Uterus (tissue), 7 donors: Measurements from ENCODE around the genes PHKA2 and CBLL2.

- PRO-cap, 4 experiments: no peak in any of the 4 experiments
- RAMPAGE, long total RNA, 2 experiments: no peak in any of the 2 experiments
- RRBS: no CpG with 5 or more reads among the region's 6 CpGs
Measured at GRCh38 chrX:17553444-17553892, 178.5 kb downstream of the NHS start.

DNA sequence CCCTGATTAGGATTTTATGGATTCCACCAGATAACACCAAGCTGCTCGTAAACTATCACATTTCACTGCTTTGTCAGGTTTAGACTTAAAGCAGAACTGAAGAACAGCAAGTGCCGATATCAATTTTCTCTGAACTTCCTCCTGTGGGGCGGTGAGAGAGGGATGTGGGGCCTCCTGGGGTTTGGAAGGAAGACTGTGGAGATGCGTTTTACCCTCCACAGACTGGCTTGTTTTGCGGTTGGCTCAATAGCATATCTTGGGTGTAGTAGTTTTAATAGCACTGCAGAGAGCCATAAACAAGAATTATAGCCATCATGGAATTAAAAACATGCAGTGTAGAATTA, 47.5 kb upstream of the SCML1 start:
- PRO-cap, 4 experiments: peak in 2 of 4 experiments; most common minus-strand start position 224 of the sequence (in 1)
- RAMPAGE, long total RNA, 2 experiments: no peak in any of the 2 experiments
- RRBS: no CpG with 5 or more reads among the region's 5 CpGs

DNA sequence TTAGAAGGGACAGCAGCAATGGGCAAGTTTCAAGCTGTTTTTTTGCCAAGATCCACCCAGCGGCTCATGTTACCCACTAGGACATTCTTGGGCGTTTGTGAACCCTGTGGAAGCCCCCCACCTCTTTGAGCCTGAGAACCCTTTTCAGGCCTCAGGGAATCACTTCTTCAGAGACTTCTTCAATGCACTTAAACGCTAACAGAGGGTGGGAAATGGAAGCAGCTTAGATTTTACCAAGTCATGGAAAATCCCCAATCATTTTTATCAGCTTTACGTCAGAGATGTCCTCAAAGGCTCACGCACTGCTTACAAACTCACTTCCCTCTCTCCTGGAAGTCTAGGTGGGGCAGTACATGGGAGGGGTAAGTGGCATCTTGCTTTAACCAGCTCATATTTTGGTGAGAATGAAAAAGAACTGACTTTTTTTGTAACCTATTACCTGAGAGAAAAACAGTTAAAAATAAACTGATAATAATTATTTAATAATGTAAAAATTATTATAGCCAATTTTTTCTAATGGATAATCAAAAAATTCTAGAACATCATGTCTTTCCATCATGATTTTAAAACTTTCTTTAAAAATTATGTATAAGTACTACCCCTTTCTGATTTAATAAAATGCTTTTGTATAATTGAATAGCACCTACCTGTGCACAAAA, 4.5 kb upstream of the PPEF1 start:
- PRO-cap, 4 experiments: no peak in any of the 4 experiments
- RAMPAGE, long total RNA, 2 experiments: no peak in any of the 2 experiments
- RRBS: no CpG with 5 or more reads among the region's 5 CpGs

GRCh38 chrX:18884067-18884510, 99.8 kb downstream of the PHKA2 start:
- PRO-cap, 4 experiments: no peak in any of the 4 experiments
- RAMPAGE, long total RNA, 2 experiments: no peak in any of the 2 experiments
- RRBS: no CpG with 5 or more reads among the region's 10 CpGs

GRCh38 chrX:18896991-18897783, 86.7 kb downstream of the PHKA2 start:
- PRO-cap, 4 experiments: no peak in any of the 4 experiments
- RAMPAGE, long total RNA, 2 experiments: no peak in any of the 2 experiments
- RRBS: 100% methylated on average over 2 of the region's 32 CpGs

DNA sequence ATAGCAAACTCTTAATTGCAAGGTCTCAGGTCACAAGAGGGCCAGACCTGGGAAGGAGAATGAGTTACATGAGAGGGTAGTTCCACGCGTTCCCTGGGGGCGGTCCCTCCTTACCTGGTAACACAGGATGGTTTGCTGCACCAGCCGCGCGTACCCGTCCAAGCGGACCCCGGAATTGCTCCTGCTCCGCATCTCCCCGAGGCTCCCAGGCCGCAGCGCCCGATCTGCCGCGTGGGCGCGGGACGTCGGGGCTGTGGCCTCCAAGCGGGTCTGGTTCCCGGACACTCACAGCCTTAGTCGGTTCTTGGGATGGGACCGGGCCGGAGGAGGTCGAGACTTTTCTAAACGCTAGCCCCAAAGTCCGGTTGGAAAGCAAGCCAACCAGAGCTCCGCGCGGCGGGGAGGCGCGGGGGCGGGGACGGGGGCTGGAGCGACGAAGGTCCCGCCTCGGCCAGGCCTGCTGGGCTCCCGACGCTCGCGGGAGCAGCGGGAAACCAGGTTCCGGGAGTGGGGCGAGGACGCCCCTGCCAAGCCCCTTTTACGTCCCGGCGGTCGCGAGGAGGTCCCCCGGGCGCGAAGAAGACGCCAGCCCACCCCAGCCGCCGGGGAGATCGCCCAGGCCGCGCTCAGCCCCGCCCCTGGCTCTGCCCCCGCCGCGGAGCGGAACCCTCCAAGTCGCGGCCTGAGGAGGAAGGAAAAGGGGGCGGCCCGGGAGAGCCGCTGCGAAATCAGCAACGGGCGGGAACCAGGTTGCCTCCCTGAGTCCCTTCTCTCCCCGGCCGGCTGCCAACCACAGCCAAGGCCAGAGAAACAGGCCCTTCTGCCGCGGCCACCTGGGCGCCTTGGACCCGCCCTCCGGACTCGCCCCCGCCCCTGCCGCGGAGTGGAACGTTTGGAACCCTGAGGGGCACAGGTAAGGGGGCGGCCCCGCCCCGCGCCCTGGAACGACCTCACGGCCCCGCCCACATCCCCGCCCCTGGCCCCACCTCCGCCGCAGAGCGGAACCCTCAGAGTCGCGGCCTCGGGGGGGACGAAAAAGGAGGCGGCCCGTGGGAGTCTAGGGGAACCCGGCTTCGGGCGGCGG, at the start of gene PHKA2:
PHKA2 (minus strand) TSS at position 374 of the 1,084 bp plus-strand sequence.
- PRO-cap, 4 experiments: peak in 4 of 4 experiments; most common plus-strand start position 454 of the sequence (in 3); most common minus-strand start position 885 of the sequence (in 2)
- RAMPAGE, long total RNA, 2 experiments: start-site peak on the plus strand in 1 of 2 experiments, centred at position 470 of the sequence, 19 reads per replicate; start-site peak on the minus strand in 1 of 2 experiments, centred at position 363 of the sequence, 17 reads per replicate
- RRBS: 21% methylated on average over 45 of the region's 108 CpGs

- PRO-cap, 4 experiments: no peak in any of the 4 experiments
- RAMPAGE, long total RNA, 2 experiments: no peak in any of the 2 experiments
- RRBS: no CpG with 5 or more reads among the region's 13 CpGs
Measured at GRCh38 chrX:19580197-19581499, 65.3 kb upstream of the MAP3K15 start.

- PRO-cap, 4 experiments: no peak in any of the 4 experiments
- RAMPAGE, long total RNA, 2 experiments: no peak in any of the 2 experiments
- RRBS: no CpG with 5 or more reads among the region's 5 CpGs
Measured at GRCh38 chrX:19725457-19726209, 161.8 kb downstream of the SH3KBP1 start.

DNA sequence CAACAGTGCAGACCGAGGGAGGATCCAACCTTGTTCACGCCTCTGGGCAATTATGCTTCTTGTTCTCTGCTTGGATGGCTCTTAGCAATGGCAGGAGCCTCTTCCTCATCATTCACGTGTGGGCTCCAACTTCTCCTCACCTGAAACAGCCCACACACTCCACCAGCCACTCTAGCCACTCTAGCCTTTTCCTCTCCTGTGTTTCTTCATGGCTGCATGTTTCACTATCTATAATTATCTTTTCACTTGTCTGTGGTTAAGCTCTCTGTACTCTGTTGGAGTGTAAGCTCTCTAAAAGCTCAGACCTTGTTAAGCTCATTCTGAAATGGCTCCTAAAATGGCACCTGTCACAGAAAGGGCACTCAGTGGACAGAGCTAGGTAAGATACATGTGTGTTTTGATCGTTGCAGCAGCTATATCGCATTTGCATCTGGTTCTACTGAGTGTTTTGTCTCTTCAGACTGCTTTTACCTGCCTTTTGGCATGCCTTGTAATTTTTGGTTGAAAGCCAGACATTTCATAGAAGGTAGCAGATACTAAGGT, 80.0 kb downstream of the SH3KBP1 start:
- PRO-cap, 4 experiments: no peak in any of the 4 experiments
- RAMPAGE, long total RNA, 2 experiments: no peak in any of the 2 experiments
- RRBS: no CpG with 5 or more reads among the region's 5 CpGs

DNA sequence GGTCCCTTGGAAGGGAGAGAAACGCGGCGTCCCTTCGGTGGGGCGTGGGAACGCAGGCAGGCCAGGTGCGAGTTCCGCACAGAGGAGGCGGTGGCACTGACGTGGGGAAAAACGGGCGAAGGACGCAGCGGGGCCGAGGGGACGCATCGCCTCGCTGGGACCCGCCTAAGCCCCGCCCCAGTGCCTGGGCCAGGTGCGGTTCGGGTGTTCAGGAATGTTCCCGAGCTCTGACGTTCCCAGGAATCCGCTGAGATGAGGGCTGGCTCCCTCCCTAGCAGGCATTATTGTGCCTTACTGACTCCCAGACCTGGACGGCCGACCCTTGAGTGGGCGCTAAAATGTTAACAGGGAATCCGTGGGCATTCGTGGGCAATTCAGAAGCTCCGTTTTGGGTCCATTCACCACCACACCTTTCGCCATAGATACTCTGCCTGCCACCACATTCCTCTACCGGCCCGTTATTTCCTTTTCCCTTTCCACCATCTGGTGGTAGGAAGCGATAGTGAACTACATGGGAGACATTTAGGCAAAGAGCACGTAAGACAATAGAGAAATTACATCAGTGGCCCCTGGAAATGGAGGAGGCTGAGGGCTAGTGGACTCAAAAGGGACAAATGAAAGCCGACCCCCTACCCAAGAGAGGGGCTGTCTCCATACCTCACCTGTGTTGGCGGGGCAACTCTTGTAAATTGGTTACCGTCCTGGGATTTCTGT, 950 bp upstream of the SH3KBP1 start:
- PRO-cap, 4 experiments: peak in 2 of 4 experiments; most common plus-strand start position 281 of the sequence (in 1); most common minus-strand start position 163 of the sequence (in 2)
- RAMPAGE, long total RNA, 2 experiments: no peak in any of the 2 experiments
- RRBS: no CpG with 5 or more reads among the region's 39 CpGs

DNA sequence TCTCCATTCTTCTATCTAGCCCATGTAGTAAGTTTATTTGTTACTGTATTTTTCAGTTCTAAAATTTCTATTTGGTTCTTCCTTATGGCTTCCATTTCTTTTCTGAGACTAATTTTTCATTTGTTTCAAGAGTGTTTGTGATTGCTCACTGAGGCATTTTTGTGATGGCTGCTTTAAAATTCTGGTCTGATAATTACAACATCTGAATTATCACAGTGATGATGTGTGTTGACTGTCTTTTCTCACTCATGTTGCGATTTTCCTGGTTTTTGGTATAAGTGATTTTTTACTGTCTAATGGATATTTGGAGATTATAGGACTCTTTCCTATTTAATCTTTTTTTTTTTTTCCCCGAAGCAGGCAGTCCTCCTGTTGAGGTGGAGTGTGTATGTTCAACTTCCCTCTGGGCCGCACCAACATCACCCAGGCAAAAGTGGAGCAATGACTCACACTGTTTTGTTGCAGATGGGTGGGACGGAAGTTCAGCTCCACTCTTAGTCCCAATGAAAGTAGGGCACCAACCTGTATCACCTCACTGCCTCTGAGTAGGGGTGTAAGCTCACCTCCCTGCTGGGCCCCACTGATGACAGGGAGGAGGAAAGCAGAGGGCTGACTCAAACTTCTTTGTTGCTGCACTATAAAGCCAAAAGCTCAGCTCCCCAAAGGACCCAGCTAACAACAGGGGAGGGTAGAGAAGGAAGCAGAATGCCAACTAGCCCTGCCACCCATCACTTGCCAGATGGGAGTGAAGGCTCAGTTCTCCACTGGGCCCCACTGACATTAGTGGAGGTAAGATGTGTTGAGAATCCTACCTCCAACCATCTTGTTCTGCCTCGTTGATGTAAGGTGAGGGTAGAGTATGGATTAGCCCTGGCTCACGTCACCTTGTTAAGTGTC, 14.4 kb downstream of the RPS6KA3 start:
- PRO-cap, 4 experiments: no peak in any of the 4 experiments
- RAMPAGE, long total RNA, 2 experiments: no peak in any of the 2 experiments
- RRBS: no CpG with 5 or more reads among the region's 6 CpGs

DNA sequence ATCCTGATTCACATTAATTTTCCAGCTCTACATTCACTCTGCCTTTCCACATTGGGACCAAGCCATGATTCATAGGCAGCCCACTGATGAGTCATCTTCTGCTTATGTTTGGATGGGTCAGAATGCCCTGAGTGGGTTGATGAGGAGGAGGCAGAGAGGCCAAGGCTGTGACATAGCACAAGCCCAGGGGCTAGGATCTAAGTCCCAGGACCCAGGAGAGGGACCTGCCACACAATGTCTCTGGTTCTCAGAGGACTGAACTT, 247.7 kb upstream of the RPS6KA3 start:
- PRO-cap, 4 experiments: no peak in any of the 4 experiments
- RAMPAGE, long total RNA, 2 experiments: no peak in any of the 2 experiments

- PRO-cap, 4 experiments: no peak in any of the 4 experiments
- RAMPAGE, long total RNA, 2 experiments: no peak in any of the 2 experiments
Measured at GRCh38 chrX:21149113-21149312, 225.2 kb upstream of the CNKSR2 start.

DNA sequence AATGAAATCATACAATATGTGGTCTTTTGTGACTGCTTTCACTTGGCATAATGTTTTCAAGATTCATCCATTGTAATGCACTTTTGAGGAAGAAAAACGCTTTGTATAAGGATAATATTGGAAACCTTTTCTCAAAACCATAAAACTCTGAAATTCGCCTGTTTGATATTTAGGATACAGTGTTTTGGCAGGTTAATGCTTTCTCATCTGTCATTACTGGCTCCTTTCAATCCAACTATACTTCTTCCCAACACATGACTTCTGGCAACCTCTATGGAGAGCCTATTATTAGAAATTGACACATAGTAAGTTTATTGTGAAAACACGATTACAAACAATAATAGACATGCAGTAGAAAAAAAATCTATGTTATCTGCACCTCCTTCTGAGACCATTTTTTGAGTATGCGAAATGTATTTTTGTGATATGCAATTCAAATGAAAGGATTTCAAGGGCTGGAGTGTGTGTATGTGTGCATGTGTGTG, 4.6 kb upstream of the KLHL34 start:
- PRO-cap, 4 experiments: no peak in any of the 4 experiments
- RAMPAGE, long total RNA, 2 experiments: no peak in any of the 2 experiments
- RRBS: no CpG with 5 or more reads among the region's 4 CpGs

DNA sequence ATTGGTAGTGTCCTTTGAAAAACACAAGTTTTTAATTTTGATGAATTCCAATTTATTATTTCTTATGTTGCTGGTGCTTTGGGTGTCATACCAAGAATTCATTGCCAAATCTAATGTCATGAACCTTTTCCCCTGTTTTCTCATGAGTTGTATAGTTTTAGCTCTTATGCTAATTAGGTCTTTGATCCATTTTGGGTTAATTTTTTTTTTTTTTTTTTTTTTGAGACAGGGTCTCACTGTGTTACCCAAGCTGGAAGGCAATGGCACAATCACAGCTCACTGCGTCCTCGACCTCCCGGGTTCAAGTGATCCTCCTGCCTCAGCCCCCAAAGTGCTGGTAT, 10.8 kb upstream of the KLHL34 start:
- PRO-cap, 4 experiments: no peak in any of the 4 experiments
- RAMPAGE, long total RNA, 2 experiments: no peak in any of the 2 experiments
- RRBS: no CpG with 5 or more reads among the region's 3 CpGs

DNA sequence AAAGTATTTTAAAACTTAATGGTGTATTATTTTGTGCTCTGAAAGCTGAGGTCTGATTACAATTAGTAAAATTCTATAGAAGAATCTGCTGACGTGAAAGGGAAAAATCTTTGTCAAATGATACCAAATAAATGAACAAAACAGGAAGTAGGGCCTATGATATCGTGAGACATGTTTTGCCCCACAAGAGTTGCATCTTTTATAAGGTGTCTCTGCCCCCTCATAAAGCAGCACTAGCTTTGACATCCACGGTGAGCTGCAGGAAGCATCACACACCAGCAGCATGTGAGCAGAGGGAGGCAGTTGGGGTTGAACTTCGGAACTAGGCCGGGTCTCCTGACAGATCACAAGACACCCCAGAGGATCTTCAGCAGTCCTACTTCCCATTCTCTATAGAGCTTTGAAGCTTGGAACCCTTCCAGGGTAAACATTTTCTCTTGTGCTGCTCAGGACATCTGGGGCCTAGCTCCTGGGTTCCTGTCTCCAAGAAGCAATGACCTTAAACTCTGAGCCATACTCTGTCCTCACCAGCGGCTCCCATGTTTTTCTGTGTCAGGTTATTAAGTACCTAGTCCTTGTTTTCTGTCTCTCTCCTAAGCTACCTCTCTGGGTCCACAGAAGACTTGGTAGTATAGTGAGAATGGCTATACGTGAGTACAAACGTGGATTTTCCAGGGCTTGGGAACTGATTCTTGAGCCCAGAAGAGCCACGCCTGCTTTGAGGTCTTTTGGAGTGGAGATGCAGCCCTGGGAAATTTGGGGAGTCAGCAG, 27.5 kb downstream of the YY2 start:
- PRO-cap, 4 experiments: no peak in any of the 4 experiments
- RAMPAGE, long total RNA, 2 experiments: no peak in any of the 2 experiments
- RRBS: no CpG with 5 or more reads among the region's 9 CpGs

DNA sequence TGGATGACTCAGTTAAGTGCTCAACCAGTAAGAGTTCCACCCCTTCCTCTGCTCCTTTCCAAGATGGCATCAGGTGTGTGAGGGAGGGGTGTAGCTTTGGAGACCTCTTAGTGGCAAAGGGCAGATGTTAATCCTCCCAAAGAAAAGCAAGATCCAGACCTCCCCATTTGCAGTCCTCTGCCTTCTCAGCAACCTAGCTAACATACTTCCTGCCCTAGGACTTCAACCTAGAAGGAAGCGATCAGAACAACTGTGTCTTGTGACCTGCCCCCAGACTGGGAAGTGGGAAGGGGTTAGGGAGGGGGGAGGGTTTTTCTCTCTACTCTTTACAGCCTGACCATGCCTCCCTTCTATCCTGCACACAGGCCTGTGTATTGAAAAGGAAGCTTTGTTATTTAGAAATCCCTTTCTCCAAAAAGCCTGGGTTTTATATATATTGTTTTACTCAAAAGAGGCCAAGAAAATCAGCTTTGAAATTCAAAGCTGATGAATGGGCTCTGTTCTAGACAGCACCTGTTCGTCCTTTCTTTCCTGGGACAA, 35.3 kb upstream of the SMS start:
- PRO-cap, 4 experiments: no peak in any of the 4 experiments
- RAMPAGE, long total RNA, 2 experiments: no peak in any of the 2 experiments
- RRBS: no CpG with 5 or more reads among the region's 2 CpGs

GRCh38 chrX:22272714-22273134, at the start of gene CBLL2:
CBLL2 (plus strand) TSS chrX:22272913.
- PRO-cap, 4 experiments: no peak in any of the 4 experiments
- RAMPAGE, long total RNA, 2 experiments: no peak in any of the 2 experiments
- RRBS: no CpG with 5 or more reads among the region's 14 CpGs

- PRO-cap, 4 experiments: peak in 1 of 4 experiments; most common plus-strand start chrX:22690456 (in 1); most common minus-strand start chrX:22690196 (in 1)
- RAMPAGE, long total RNA, 2 experiments: no peak in any of the 2 experiments
- RRBS: no CpG with 5 or more reads among the region's 6 CpGs
Measured at GRCh38 chrX:22690017-22690521, 309.7 kb upstream of the DDX53 start.

DNA sequence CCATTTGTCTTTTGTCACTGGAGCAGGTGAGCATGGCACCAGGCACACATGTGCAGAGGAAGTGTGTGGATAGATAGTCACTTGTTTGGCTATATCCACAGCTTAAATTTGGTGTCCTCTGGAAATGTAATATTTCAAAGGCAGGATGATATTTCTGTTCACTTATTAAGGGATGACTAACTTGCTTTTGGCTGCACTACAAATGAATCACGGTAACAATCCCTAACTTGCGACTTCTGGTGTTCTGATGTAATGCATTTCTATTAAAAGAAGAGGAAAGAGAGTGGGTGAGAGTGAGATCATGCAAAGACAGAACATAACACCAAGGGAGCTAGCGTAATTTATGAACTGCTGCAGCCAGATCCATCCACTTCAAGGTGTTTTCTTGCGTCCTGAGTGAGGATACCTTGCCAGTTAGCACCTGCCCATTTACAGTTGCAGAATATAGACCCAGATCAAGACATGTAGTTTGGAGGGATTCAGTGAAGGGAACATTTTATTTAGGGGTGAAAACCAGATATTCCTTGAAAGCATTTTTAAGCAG, 38.8 kb downstream of the PTCHD1 start:
- PRO-cap, 4 experiments: no peak in any of the 4 experiments
- RAMPAGE, long total RNA, 2 experiments: no peak in any of the 2 experiments
- RRBS: no CpG with 5 or more reads among the region's 4 CpGs